ENCODE measurements around a stretch of chr17.

- PRO-cap = no peak
- RAMPAGE, long total RNA, 3 experiments = no peak in any of the 3 experiments
These were observed 19.8 kb upstream of the NCBP3 start for GRCh38 chr17:3865840-3866337.

DNA sequence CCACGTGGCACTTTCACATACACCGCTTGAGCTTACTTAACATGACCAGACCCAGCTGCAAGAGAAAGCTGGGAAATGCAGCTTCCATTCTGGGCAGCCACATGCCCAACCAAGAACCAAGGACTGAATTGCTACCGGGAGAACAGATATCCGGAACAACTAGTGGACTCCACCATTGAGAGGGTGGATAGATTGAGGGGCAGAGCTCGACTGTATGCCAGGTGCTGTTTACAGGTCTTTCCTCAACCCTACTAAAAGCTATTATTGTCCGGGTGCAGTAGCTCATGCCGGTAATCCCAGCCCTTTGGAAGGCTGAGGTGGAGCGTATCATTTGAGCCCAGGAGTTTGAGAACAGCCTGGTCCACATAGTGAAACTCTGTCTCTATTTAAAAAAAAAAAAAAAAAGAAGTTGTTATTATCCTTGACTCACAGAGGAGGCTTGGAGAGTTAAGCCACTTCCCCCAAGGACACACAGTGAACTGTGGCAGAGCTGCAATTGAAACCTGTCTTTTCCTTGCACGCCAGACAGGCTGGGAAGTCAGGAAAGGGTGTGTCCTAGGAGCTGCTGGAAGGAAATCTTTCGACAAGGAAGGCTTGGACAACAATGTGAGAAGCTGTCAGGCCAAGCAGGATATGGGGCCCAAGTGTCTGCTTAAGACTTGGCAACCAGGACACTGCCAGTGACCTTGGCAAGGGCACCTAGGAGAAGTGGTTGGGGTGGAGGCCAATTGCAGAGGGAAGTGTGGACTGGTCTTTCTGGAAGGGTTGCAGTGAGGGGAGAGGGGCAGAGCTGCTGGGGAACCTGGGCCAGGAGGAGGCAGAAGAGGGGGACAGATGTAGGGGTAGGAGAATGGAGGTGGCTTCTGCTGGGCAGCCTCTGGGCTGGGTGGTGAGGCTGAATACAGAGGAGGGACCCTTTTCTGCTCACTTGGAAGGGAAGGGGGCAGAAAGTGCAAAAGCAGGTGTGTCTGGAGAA lies 1.9 kb upstream of the CAMKK1 start:
- PRO-cap = bidirectional peak, plus-strand start at position 601 of the sequence, minus-strand start at position 483 of the sequence
- RAMPAGE, long total RNA, 3 experiments = no peak in any of the 3 experiments

GRCh38 chr17:3913435-3913880 lies 2.8 kb downstream of the P2RX1 start:
- PRO-cap = no peak
- RAMPAGE, long total RNA, 3 experiments = no peak in any of the 3 experiments

DNA sequence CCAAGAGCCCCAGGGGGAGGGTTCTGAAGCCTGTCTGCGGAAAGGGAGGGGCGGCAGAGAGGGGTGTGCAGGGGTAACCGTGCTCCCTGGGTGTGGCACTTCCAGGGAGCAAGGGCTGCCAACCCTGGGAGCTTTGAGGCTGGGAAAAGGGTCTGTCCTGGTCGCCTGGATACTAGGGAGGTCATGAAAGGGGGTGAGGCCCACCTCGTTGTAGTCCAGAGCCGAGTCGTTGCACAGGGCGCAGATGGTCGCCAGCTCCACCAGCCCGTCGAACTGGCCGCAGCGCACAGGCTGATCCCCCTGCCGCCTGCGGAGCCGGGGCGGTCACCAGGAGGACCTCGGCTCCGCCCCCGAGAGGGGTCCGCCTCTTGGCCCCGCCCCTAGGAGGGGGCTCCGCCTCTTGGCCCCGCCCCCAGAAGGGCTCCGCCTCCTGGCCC lies 19.7 kb downstream of the ATP2A3 start:
- PRO-cap = no peak
- RAMPAGE, long total RNA, 3 experiments = no peak in any of the 3 experiments

DNA sequence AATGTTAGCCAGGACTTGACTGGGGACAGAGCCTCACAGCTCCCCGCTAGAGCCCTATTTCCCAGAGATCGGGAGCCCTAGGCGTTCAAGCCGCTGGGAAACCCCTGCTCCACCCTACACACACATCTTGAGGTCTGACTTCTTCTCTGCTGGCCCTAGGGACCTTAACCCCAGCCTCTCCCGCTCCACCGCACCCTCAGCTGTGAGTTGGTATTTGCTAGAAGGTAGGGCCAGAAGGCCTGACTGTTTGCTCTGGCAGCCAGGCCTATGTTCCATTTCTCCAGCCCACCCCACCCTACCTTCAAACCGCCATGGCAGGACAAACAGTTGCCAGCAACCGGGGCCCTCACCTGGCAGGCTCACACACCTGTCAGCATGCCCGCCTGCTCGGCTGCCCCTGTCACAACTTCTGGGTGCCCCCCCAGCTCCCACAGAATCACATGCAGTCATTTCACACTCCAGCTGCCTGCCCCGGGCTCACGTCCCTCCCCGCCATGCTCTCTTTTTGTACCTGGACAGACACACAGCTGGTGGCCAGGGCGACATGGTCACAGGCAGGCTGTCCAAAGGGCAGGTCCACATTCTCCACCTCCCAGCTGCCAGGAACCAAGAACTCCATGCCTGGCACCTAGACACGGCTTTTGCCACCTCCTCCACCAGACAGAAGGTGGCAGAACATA lies 2.5 kb upstream of the ATP2A3 start:
- PRO-cap = no peak
- RAMPAGE, long total RNA, 3 experiments = no peak in any of the 3 experiments

DNA sequence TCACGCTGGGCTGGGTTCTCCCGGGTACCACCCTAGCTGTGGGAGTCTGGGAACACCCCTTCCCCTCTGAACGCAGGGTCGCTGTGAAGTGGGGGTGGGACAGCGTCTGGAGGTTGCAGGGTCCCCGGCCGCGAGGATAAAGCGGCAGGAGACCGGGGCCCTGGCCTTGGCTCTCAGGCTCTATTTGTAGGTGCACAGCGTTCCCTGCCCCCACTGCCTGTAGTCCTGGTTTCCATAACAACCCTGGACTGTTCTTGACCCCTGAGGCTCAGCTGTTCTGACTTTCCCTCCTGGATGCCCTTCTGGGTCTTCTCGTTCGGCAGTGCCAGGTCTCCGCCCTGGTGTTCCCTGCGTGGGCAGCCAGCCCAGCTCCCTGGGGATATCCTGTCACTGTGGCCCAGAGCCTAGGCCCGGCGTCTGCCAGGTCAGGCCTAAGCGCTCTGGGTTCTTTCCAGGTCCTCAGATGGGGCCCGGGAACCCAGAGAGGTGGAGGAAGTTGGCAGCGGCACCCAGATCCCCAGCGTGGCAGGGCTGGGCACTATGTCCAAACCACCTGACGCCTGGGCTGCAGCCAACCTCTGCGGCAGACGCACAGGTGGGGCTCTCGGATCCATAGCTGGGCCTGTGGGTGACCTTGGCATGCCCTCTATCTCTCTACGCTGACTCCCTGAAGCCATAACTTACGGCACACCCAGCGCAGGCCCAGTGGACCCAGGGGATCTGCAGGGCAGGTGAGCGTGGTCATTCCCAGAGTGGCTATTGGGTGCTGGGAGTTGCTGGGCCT lies 12.4 kb upstream of the ATP2A3 start:
- PRO-cap = no peak
- RAMPAGE, long total RNA, 3 experiments = no peak in any of the 3 experiments

- PRO-cap = no peak
- RAMPAGE, long total RNA, 3 experiments = no peak in any of the 3 experiments
These were observed 45.1 kb upstream of the ATP2A3 start for GRCh38 chr17:4009102-4009905.

DNA sequence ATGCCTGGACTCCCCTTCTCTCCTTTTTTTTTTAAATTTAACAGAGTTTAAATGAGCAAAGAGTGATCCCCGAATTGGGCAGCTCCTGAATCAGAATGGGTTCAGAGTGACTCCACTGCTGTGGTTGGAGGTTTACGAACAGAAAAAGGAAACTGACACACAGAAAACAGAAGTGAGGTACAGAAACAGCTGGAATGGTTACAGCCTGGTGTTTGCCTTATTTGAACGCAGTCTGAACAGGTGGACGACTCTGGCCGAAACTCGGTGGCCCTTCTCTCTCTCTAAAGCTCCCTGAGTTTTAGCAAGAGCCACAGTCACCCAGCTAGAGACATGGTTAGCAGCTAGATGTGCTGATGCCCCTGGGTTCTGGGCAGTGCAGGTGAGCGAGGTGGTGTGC lies 54.2 kb upstream of the ATP2A3 start:
- PRO-cap = no peak
- RAMPAGE, long total RNA, 3 experiments = no peak in any of the 3 experiments

- PRO-cap = no peak
- RAMPAGE, long total RNA, 3 experiments = no peak in any of the 3 experiments
These were observed 78.4 kb downstream of the ZZEF1 start for GRCh38 chr17:4064356-4064825.

DNA sequence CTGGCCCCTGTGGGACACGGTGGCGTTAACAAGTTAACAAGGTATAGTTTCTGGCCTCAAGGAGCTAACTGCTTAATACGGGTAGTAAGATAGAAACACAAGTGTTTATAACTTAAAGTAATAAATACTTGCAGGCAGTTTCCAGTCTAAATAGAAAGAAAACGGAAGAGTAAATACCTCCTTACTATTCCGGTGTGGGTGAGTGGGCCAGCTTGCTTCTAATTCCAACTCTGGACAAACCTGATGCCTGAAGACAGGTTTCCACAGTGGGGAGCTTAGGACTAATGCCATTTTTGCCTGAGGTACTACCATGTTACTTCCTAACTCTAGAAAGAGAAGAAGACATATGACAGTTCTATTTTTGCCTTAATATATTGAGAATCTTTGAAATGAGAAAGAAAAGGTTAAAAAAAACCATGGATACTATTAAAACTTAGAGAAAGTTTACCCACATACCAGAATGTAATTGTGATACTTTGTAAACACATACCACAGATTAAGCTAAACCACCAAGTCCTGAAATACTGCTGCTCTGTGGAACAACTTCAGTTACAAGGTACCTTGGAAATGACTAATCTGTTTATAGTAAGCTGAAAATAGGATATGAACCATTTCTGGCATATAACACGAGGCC lies 70.3 kb downstream of the ZZEF1 start:
- PRO-cap = unidirectional peak, minus-strand start at position 553 of the sequence
- RAMPAGE, long total RNA, 3 experiments = no peak in any of the 3 experiments

- PRO-cap = no peak
- RAMPAGE, long total RNA, 3 experiments = no peak in any of the 3 experiments
These were observed 3.8 kb downstream of the ZZEF1 start for GRCh38 chr17:4138731-4139640.

- PRO-cap = no peak
- RAMPAGE, long total RNA, 3 experiments = no peak in any of the 3 experiments
These were observed 20.0 kb downstream of the CYB5D2 start for GRCh38 chr17:4162699-4163630.

DNA sequence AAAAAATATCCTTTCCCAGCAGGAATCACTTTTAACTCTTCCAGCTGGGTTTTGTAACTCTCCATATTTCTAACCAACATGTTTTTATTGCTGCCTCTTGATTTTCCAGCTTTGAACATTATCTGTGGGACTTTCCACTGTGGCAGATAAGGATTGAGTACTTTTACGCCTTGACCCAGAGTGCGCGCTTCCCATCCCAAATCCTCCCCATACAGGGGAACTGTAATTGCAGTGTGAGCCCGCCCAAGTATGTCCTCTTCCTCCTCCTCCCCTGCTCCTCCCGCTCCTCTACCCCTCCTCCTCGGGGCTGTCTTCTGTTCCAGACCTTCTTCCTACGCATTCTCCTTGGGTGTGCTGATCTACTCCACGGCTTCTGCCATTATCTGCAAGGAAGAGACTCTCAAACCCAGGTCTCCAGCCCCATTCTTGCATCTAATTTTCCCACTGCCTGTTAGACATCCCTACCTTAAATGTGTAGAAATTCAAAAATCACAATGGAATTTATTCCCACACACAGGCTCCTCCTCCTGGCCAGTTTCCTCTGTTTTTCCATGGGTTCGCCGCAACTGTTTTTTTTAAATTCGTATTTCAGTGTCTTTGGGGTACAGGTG lies 43.5 kb downstream of the CYB5D2 start:
- PRO-cap = no peak
- RAMPAGE, long total RNA, 3 experiments = no peak in any of the 3 experiments

- PRO-cap = no peak
- RAMPAGE, long total RNA, 3 experiments = no peak in any of the 3 experiments
These were observed 44.2 kb downstream of the CYB5D2 start for GRCh38 chr17:4187040-4187658.

GRCh38 chr17:4233553-4234086 lies 30.2 kb downstream of the ANKFY1 start:
- PRO-cap = unidirectional peak, minus-strand start at chr17:4233792
- RAMPAGE, long total RNA, 3 experiments = no peak in any of the 3 experiments

- PRO-cap = no peak
- RAMPAGE, long total RNA, 3 experiments = no peak in any of the 3 experiments
These were observed 31.9 kb downstream of the UBE2G1 start for GRCh38 chr17:4334695-4334943.

DNA sequence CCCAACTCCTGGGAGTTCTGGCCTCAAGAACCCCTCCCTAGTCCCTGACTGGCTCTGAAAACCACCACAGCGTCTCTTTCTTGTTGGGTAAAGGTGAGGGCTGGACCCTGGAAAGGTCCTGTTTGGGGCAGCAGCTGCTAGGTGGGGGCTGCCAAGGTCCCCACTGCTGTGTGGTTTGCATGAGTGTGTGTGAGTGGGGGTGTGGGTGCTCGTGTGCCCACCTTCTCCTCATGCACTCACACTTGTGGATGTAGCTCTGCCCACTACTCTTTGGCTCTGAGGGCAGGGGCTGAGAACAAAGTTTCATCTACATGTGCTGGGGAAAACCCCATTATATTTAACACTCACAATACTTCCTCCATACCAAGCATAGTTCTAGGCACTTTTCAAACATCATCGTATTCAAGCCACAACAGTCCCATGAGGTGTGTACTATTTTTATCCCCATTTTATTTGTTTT lies 7.1 kb upstream of the SPNS3 start:
- PRO-cap = no peak
- RAMPAGE, long total RNA, 3 experiments = no peak in any of the 3 experiments

DNA sequence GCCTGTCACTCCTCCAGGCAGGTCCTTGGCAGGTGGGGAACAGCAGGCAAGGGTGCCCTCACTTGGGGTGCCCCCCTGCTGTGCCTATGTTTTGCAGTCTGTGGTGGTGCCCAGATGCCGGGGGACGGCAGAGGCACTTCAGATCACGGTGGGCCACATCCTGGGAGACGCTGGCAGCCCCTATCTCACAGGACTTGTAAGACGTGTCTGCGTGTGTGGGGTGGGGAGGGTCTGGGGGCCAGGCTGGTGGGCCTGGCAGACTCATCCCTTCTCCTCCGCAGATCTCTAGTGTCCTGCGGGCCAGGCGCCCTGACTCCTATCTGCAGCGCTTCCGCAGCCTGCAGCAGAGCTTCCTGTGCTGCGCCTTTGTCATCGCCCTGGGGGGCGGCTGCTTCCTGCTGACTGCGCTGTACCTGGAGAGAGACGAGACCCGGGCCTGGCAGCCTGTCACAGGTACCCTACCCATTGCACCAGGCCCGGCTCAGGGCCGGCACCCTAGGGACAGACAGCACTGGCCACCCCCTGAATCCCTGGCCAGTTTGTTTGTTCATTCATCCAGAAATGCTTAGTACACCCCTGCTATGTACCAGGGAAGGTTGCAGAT lies 12.4 kb upstream of the SPNS2 start:
- PRO-cap = no peak
- RAMPAGE, long total RNA, 3 experiments = no peak in any of the 3 experiments

GRCh38 chr17:4492634-4493461 lies 5.8 kb upstream of the SPNS2 start:
- PRO-cap = no peak
- RAMPAGE, long total RNA, 3 experiments = no peak in any of the 3 experiments

DNA sequence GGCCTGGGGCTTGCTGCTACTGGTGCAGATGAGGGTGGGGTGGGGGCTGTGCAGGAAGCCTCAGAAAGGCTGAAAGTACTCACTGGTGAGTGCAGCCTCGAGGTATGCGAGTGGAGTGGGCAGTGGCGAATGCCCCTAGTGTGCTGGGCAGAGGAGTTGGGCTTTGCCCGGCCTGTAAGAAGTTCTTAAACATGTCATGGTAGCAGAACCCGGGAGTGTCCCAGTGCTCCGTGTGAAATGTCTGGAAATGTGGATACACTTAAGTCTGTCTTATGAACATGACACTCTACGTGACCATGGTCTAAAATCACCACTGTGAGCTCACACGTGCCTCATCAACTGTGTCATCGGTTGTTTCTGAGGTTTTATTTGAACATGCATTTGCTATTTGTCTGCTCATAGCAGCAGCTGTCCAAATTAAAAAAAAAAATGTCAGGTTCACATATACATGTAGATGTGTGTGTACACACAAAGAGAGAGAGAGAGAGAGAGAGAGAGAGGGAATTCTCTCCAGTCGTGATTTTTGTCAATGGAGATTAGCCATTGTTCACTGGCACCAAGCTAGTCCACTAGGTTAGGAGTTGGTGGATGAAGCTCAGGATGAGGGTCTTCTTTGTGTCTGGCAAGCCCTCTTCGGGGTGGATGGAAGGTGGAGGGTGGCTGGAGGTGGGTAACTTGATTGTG lies 1.9 kb downstream of the SMTNL2 start:
- PRO-cap = bidirectional peak, plus-strand start at position 347 of the sequence, minus-strand start at position 243 of the sequence
- RAMPAGE, long total RNA, 3 experiments = no peak in any of the 3 experiments

Measured in gastrocnemius medialis (tissue), 3 donors.